ENCODE data around the gene LAMTOR5.

- PRO-cap: bidirectional peak, plus-strand start at chr1:110407809, minus-strand start at chr1:110407694
Measured at GRCh38 chr1:110407118-110408443, at the start of gene LAMTOR5. Gene LAMTOR5, minus strand, starts transcription at chr1:110407694.

- PRO-cap: no peak
Measured at GRCh38 chr1:110475869-110476184, 24.9 kb downstream of the PROK1 start.

DNA sequence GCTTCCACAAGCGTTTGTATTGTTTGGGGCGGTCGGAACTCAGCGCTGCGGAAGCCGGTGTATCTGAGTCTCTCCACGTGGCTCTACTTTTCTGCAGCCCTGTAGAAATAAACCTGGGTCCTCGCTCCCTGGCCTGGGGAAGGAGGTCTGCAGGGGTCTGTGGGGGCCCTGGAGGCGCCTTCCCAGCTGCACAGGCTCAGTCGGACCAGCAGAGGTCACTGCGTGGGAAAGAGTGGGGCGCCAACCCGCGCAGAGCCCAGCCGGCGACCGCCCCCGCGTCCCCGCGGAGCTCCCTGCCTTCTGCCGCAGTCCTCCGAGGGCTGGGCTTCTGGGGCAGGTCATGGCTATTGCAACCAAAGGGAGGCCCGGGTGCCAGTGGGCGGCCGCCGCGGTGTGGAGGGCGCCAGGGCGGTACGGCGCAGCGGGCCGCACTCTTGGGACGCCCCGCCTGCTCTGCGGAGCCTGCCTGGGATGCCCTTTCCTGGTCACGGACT, 36.3 kb upstream of the KCNA10 start:
- PRO-cap: no peak

DNA sequence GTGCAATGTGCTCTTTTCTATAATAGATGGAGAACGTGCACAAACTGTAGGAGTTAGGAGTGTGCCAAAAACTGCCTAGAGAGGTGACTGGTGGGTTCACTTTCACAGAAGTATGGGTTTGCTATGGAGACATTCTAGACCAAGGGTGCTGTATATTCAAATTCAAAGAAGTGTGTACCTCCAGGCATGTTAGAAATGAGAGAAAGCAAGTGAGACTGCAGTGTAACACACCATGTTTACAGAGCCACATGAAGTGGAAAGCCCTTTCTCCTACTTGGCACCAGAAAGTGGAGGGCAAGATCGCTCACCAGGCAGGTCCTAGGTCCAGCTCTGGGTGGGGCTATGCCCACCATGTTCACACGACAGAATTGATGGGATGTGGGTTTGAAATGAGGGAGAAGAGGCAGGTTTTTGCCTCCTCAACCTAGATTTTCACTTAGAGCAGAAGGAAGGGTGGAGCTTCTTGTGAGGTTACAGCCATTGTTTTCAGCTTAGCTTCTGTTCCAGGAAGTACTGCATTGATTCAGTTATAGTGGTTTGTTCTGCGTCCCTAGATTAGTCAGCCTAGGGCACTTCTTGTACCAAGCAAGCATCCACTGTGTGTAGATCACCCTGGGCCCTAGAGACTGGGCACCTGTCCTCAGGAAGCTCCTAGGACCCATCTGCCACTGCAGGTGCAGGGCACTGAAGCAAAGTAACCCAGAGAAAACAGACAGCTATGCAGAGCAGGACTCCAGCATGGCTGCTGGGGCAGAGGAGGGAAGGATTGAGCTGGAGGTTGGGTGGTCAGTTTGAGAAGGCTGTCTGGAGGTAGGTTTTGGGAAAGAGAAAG, 2.3 kb downstream of the CD53 start:
- PRO-cap: bidirectional peak, plus-strand start at position 558 of the sequence, minus-strand start at position 438 of the sequence

DNA sequence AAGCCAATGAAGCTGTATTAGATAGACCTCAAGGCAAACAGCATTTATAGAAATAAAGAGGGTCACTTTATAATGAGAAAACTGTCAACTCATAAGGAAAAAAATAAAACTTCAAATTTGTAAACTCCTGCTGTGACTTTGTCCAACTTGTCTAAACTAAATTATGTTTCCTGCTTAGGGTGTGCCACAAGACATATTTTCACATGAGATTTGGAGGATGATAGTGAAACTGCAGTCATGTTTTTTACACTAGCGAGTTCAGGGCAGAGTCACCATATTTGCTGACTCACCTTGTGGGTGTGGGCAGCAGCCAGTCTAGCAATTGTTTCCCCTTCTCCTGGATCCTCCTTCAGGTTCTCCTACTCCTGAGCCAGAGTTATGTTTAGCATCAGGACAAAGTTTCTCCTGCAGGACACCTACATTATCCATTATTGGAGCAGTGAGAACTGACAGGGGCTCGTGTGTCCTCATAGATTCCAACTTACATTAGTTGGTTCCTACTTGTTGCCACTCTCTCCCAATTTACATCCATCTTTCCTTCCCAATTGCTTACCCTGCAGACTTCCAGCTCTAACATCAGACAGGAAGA, 43.9 kb downstream of the CD53 start:
- PRO-cap: no peak

DNA sequence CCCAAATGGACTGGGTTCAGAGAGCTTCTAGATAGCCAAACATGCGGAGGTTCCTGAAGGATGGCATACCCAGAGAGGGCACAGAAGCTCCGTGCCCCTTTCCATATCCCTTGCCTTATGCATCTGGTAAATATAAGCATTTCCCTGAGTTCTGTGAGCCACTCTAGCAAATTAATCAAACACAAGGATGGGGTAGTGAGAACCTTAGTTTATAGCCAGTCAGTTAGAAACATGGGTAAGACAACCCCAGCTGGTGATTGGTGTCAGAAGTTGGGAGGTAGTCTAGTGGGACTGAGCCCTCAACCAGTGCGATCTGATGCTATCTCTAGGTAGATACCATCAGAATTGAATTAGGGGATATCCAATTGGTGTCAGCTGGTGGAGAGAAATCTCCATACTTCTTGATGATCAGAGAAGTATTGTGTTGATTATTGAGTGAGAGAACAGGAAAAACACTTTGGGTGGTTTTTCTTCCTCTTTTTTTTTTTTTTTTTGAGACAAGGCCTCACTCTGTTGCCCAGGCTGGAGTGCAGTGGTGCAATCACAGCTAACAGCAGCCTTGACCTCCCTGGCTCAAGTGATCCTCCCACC, 7.6 kb downstream of the DRAM2 start:
- PRO-cap: unidirectional peak, plus-strand start at position 427 of the sequence

- PRO-cap: no peak
Measured at GRCh38 chr1:111194897-111195285, 5.6 kb downstream of the DENND2D start.

DNA sequence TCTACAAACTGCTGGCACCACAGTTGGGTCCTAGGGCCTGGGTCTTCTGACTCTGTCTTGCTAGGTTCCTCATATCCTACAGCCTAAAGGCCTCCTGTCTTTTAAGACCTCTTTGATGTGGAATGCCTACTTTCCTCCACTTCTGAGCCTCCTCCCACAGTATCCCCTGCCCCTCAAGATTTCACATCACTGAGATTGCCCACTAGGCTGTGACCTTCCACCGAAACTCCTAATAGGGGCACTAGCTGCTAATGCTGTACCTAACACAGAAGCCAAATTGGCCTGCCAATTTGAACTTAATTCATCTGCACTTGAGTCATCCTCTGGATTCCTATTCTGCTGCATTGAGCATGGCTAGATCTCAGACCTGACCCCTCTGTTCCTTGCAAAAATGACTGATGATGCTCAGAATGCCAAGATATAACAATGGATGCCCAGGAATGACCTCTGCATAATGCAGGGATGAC, 2.2 kb upstream of the OVGP1 start:
- PRO-cap: no peak

GRCh38 chr1:111449625-111449858, 278 bp downstream of the ATP5PB start:
- PRO-cap: no peak

DNA sequence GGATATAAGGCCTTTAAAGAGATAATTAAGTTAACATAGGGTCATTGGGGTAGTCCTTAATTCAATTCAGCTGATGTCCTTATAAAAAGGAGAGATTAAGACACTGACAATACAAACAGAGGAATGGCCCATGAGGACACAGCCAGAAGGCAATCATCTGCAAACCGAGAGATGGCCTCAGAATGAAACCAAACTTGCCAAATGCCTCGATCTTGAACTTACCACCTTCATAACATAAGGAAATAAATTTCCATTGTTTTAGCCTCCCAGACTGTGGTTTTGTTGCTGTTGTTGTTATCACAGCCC, 14.2 kb downstream of the ADORA3 start:
- PRO-cap: no peak

GRCh38 chr1:111501715-111502182, 1.7 kb downstream of the ADORA3 start:
- PRO-cap: no peak

DNA sequence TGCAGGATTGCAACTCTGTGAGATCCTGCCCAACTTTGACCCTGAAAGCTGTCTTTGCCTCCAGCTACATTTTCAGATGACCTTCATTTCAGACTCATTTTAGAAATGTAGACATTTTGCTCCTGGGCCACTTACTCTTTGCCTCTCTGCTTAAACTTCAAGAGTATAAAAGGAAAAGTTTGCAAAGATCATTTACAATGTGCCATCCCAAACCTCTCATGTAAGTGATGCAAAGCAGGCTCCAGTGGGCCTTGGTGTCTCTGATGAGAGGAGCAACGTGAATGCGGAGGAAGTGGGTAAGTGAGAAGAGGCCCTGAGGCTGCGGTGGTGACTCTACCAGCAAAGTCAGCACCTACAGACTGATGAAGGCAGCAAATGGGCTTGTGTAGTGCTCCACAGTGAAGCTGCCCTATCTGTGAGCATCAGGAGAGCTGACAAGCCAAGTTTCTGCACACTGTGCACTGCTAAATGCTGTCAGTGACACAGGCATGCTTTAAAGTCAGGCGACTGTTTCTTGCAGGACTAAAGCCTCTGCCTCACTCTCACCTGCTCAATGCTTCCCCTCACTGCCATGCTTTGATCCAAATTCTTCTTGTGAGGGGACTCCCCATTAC, 15.7 kb upstream of the RAP1A start:
- PRO-cap: unidirectional peak, minus-strand start at position 335 of the sequence

- PRO-cap: no peak
Measured at GRCh38 chr1:111644981-111645869, 25.6 kb downstream of the RAP1A start.

DNA sequence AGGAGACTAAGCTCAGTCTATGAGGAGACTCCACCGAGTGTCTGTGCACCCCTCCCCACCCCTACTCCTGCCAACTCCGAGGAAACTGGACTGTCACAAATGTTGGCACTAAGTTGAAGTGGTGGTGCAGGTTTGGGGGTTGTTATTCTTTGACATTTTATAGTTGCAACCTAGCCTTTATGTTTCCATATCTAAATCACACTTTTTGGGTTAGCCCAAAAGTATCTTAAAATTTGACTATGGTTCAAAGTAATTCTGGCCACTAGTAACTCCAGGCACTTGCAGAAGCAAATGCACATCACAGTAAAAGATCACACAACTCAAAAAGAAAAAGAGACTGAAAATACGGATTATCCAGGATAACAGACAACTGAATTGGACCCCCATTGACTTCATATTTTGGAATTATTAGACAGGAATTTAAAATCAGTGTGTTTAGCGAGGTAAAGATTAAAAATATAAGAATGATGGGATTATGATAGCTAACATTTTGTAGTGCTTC, 48.4 kb downstream of the RAP1A start:
- PRO-cap: no peak

- PRO-cap: bidirectional peak, plus-strand start at chr1:111723621, minus-strand start at chr1:111723455
Measured at GRCh38 chr1:111723205-111724112, 15.7 kb downstream of the INKA2 start.

DNA sequence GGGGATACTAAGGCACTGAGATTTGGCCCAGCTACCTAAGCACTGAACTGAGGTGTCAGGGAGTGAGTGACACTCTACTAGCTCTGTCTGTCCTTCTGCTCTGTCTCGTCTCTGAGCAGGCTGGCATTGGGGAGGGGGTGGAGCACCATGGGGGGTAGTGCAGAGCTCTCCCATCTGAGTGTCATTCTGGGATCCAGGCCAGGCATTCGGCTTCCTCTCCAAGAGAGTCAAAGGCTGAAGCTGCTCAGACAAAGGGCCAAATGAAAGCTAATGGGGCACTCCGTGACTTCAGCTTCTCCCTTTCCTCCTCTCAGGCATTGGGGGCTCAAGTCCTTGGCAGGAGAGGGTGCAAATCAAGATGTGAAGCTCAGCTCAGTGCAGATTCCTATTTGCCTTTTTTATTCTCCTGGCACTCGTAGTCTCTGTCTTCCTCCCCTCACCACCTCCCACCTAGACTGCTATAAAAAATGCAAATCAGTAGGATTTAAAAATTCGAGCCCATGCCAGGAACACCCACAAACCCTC, 2.2 kb downstream of the INKA2 start:
- PRO-cap: unidirectional peak, plus-strand start at position 259 of the sequence

DNA sequence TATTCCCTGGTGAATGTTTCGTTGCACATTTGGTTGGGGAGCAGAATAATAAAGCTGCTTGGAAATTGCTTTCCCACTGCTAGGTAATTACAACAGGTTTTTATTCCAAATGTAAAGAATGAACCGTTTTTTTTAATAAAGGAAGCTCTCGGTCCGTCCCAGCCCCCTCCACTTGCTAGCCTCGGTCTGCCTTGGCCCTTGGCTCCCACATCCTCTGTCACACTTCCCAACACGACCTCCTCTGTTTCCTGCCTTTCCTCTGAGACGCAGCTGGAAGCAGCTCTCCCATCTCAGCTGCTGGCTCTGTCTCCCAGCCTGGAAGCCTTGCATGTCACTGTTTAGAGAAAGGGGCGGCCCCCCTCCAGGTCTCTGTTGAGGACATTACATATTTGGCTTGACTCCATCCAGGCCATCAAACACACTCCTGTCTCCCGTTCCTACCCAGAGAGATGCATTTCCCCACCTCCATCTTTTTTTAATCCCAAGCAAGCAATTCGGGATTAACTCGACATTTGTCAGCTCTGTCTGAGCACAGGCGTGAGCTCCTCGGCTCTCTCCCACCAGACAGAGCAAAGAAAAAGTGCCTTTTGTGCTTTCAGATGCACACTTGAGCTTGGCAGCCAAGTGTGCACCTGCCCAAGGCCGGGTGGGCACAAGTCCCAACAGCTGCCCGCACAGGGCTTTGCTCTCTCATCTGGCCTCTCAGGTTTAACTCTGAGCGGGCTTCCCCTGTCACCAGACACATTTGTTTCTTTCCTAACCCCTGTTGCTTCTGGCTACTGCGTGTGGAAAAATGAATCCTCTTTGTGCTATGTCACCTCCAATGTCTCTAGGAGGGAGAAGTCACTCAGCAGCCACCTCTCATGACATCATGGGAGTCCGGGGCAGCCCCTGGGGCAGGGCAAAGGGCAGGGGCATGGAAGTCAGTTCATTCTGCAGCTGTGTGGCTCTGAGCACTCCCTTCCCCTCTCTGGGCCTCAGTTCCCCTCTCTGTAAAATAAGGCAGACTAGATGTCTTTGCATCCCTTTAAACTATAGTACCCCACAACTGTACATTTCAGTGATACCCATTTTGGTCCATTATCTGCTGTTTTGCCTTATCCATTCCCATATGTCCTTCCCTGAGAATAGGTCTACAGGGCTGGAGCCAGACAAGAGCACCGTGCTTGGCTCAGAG, 108.3 kb downstream of the KCND3 start:
- PRO-cap: no peak

DNA sequence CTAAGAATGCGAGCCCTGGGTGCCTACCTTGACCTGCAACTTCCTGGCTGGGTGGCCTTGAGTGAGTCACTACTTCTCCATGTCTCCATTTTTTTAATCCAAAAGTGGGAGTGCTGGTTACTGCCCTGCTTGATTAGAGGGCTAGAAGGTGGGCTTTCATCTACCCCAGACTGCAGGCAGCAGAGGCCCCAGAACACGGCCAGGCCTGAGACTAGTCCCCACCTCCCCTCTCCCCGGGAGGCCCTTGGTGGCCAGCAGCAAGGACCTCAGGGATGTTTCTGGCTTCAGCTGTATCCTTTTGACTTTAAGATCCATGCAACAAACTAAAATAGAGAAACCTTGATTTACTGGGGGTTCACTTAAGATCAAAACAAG, 67.4 kb upstream of the KCND3 start:
- PRO-cap: unidirectional peak, minus-strand start at position 93 of the sequence

DNA sequence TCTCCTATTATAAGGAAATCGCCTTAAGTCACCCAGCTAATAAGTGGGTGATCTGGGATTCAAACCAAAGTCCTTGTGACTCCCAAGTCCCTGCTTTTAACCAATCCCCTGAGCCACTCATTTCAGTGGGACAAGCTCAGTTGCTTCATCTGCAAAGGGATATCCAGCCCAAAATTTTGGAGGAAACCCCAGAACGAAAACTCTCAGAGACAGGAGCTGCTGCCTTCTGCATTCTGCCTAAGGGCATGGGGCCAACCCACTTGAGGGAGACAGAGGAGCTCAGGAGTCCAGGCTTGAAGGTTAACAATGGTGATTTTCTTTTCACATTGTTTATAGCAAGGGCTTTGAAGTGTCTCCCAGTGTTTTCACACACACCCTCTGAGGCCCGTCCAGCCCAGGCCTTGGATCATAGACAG, 148.1 kb upstream of the CTTNBP2NL start:
- PRO-cap: no peak

GRCh38 chr1:112389513-112390229, 6.3 kb upstream of the CTTNBP2NL start:
- PRO-cap: unidirectional peak, plus-strand start at chr1:112390025